Uterus (tissue), 7 donors: ENCODE measurements around the genes PNO1 and PROKR1.

DNA sequence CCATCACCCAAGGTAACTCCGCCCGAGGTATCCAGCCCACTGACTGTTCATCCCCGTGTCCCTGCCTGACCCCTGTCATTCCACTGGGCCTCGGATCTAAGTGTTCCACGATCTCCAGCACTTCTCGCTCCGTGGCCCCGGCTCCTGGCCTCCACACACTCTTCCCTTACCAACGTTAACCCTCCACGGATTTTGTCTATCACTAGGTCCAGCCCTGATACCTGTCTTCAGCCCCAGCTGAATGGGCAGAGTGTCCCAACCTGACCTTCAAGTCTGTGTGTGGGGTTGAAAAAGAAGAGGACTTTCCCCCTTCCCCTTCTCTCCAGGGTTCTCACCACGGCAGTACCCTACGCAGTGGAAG, 37.4 kb downstream of the SPRED2 start:
- PRO-cap, 4 experiments, result no peak in any of the 4 experiments
- RAMPAGE, long total RNA, 2 experiments, result no peak in any of the 2 experiments
- RRBS, result no CpG with 5 or more reads among the region's 12 CpGs

- PRO-cap, 4 experiments, result peak in 4 of 4 experiments; most common plus-strand start chr2:66432189 (in 2); most common minus-strand start chr2:66431995 (in 1)
- RAMPAGE, long total RNA, 2 experiments, result no peak in any of the 2 experiments
- RRBS, result no CpG with 5 or more reads among the region's 42 CpGs
Observed at GRCh38 chr2:66431731-66432644, 2.9 kb upstream of the MEIS1 start.

GRCh38 chr2:66575729-66576356, 140.9 kb downstream of the MEIS1 start:
- PRO-cap, 4 experiments, result peak in 4 of 4 experiments; most common plus-strand start chr2:66575994 (in 2); most common minus-strand start chr2:66575993 (in 3)
- RAMPAGE, long total RNA, 2 experiments, result no peak in any of the 2 experiments
- RRBS, result 2% methylated on average over 13 of the region's 53 CpGs

DNA sequence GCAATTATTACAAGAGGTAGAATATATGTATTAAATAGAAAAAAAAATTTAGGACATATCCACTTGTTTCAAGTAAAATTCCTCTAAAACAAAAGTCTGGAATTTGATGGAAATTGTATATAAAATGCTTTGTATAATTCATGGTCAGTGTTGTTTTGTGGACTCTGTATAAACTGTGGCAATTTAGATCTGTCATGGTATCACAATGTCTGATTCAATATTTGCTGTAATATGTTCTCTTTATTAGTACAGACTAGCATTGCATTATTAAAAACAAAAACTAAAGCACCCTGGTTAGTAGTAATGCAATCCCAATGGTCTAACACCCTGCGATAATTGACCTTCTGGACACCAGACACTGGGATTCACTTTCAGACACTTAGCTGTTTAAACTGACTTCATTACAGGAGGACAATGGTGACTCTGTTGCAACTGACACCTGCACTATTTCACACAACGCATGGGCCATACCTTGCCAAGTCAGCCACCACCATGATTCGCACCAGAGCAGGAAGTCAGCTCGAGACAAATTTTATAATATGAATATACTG, 150.5 kb downstream of the MEIS1 start:
- PRO-cap, 4 experiments, result peak in 1 of 4 experiments; most common minus-strand start position 175 of the sequence (in 1)
- RAMPAGE, long total RNA, 2 experiments, result no peak in any of the 2 experiments
- RRBS, result no CpG with 5 or more reads among the region's 4 CpGs

DNA sequence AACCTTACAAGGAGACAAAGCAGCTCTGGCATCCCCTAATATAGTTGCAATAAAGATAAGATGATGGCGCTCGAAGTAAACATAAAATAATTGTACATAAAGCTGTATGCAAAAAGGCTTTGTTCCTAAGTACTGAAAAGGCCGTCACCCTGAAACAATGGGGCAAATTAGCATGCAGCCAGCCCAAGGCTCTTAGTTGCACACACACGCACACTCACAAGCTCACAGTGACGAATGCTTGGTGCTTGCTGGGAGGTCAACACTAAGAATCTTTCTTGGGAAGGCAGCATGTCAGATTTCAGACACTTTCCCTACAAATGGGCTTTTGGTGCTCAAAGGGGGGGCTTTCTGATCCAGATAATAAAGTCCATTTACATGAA, 370.2 kb downstream of the MEIS1 start:
- PRO-cap, 4 experiments, result peak in 1 of 4 experiments; most common plus-strand start position 225 of the sequence (in 1); most common minus-strand start position 159 of the sequence (in 1)
- RAMPAGE, long total RNA, 2 experiments, result no peak in any of the 2 experiments
- RRBS, result no CpG with 5 or more reads among the region's 5 CpGs

- PRO-cap, 4 experiments, result peak in 3 of 4 experiments; most common plus-strand start chr2:66840232 (in 1); most common minus-strand start chr2:66839966 (in 1)
- RAMPAGE, long total RNA, 2 experiments, result no peak in any of the 2 experiments
- RRBS, result no CpG with 5 or more reads among the region's 6 CpGs
Observed at GRCh38 chr2:66839712-66840546, 405.0 kb downstream of the MEIS1 start.

GRCh38 chr2:66853545-66854243, 418.8 kb downstream of the MEIS1 start:
- PRO-cap, 4 experiments, result peak in 3 of 4 experiments; most common plus-strand start chr2:66853990 (in 1); most common minus-strand start chr2:66853716 (in 2)
- RAMPAGE, long total RNA, 2 experiments, result no peak in any of the 2 experiments
- RRBS, result no CpG with 5 or more reads among the region's 8 CpGs

DNA sequence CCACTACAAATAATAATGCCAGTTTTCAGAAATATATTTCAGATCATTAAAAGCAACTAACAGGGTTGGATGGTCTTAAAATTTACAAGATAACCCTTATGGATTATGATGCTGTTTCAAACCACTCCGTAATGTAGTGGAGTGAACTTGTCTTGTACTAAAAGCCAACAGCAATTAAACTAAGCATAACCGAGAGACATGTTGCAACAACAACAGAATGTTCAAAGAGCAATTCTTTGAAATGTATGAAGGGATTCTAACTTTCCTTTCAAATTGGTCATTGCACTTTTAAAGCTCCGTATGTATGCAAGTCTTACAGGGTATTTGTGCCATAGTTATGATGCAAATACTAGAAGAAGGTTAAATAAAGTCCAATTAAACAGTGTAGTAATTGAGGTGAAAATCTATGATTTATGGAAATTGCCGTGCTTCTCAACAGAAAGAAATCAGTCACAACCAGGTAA, 341.2 kb upstream of the ETAA1 start:
- PRO-cap, 4 experiments, result no peak in any of the 4 experiments
- RAMPAGE, long total RNA, 2 experiments, result no peak in any of the 2 experiments
- RRBS, result no CpG with 5 or more reads among the region's 4 CpGs

DNA sequence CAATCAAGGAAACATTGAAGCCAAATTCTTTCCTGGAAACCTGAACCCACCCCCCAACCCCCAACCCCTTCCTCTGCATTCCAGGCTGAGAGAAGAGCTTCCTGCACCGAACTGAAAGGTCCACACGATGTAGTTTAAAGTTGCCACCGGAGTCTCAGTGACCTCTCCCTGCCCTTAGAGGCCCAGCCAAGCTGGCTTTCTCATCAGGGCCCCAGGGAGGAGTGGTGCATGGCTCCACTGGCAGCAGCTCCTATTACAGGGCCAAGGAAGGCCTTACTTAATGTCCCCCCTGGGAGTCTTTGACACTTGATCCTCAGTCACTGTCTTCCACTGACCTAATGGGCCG, 167.2 kb downstream of the C1D start:
- PRO-cap, 4 experiments, result no peak in any of the 4 experiments
- RAMPAGE, long total RNA, 2 experiments, result no peak in any of the 2 experiments
- RRBS, result no CpG with 5 or more reads among the region's 4 CpGs

DNA sequence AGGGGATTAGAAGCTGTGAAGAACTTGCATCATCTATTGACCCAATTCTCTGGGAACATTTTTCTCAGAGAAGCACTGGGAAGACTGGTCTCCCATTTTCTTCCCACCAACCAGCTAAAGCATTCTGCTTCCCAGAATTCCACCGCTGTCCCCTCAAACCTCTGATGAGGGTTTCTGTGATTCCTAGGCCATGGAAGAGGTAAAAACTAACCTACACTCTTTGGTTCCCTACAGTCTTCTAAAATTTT, 7.5 kb downstream of the DNAAF10 start:
- PRO-cap, 4 experiments, result no peak in any of the 4 experiments
- RAMPAGE, long total RNA, 2 experiments, result no peak in any of the 2 experiments
- RRBS, result no CpG with 5 or more reads among the region's 1 CpG

GRCh38 chr2:68157668-68158677, at the start of gene PNO1:
Gene PNO1, plus strand, starts transcription at chr2:68157888.
- PRO-cap, 4 experiments, result peak in 3 of 4 experiments; most common plus-strand start chr2:68157922 (in 2)
- RAMPAGE, long total RNA, 2 experiments, result start-site peak on the plus strand in 1 of 2 experiments, at chr2:68157883-68157931 at its widest, 173 reads per replicate
- RRBS, result 3% methylated on average over 7 of the region's 38 CpGs

GRCh38 chr2:68290777-68291244, 28.9 kb downstream of the CNRIP1 start:
- PRO-cap, 4 experiments, result no peak in any of the 4 experiments
- RAMPAGE, long total RNA, 2 experiments, result no peak in any of the 2 experiments
- RRBS, result no CpG with 5 or more reads among the region's 5 CpGs

DNA sequence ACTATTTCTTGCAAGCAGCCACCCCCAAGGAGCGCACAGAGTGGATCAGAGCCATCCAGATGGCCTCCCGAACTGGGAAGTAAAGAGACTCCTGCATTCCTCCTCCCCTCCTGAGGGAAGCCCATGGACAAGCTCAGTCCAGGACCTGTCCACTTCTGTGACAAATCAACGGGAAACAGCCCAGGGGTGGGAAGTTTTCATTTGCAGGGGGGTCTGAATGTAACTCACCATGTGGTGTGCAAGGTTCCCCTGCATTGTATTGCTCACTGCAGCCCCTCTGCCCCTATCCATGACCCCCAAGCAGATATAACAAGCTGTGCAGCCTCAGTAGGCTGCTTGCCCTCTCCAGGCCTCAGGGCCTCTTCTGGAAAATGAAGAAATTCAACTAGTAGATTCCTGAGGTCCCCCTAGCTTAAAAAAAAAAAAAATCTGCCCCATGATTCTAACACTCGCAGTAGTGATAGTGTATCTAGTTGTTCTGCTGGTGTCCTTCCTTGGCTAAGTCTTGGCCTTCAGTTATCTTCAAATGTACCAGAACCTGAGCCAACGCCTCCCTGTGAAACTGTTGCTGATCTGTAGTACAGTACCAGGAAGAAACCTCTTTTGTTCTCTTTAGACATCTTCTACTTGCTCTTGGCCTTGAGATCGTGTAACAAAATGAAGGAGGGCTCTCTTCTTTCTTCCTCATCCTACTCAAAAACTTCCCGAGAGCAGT, 30.8 kb downstream of the PLEK start:
- PRO-cap, 4 experiments, result no peak in any of the 4 experiments
- RAMPAGE, long total RNA, 2 experiments, result no peak in any of the 2 experiments
- RRBS, result no CpG with 5 or more reads among the region's 7 CpGs

DNA sequence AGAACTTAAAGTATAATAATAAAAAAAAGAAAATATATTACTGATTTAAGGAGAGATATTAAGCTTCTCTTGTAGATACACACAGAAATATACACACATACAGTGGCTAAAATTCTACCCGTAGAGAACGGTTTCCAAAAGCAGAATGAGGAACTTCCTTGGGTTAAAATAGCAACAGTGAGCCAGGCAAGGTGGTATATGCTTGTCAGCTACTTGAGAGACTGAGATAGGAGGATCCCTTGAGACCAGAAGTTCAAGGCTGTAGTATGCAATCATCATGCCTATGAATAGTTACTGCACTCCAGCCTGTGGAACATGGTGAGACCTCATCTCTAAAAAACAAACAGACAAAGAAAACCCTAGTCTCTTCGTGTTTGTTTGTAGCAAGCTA, 46.2 kb downstream of the PLEK start:
- PRO-cap, 4 experiments, result no peak in any of the 4 experiments
- RAMPAGE, long total RNA, 2 experiments, result no peak in any of the 2 experiments
- RRBS, result no CpG with 5 or more reads among the region's 3 CpGs

DNA sequence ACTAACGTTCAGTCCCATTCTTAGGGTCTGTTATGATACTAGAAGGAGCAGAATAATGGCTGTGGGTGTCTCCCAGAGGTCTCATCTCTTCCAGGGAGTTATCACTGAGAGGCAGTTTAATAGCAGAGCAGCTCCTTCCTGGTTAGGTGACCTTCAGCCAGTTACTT, 40.7 kb downstream of the FBXO48 start:
- PRO-cap, 4 experiments, result no peak in any of the 4 experiments
- RAMPAGE, long total RNA, 2 experiments, result no peak in any of the 2 experiments
- RRBS, result no CpG with 5 or more reads among the region's 1 CpG

DNA sequence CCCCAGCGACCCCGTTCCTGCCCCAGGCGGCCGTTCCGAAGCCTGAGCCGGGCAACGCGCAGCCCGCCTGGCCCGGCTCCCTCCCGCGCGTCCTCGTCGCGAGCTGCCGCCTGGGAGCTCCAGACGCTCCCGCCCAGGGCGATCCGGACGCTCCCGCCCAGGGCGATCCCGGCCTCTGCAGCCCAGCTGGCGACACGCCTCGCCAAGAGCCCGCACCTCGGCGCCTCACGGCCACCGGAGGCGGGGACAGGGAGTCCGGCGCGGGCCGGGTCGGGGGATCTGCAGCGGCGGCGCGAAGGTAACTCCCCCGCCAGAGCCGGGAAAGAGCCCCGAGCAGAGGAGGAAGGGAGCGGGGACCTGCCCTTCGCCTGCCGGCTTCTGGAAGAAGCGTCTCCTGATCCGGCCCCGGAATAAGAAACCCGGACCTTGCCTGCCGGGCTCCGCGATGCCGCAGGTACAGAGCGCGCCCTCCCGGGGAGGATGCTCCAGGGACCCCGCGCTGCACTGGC, at the start of gene PROKR1:
Gene PROKR1, plus strand, starts transcription at position 185 of the 509 bp plus-strand sequence.
- PRO-cap, 4 experiments, result peak in 1 of 4 experiments; most common minus-strand start position 177 of the sequence (in 1)
- RAMPAGE, long total RNA, 2 experiments, result no peak in any of the 2 experiments
- RRBS, result 2% methylated on average over 46 of the region's 62 CpGs

DNA sequence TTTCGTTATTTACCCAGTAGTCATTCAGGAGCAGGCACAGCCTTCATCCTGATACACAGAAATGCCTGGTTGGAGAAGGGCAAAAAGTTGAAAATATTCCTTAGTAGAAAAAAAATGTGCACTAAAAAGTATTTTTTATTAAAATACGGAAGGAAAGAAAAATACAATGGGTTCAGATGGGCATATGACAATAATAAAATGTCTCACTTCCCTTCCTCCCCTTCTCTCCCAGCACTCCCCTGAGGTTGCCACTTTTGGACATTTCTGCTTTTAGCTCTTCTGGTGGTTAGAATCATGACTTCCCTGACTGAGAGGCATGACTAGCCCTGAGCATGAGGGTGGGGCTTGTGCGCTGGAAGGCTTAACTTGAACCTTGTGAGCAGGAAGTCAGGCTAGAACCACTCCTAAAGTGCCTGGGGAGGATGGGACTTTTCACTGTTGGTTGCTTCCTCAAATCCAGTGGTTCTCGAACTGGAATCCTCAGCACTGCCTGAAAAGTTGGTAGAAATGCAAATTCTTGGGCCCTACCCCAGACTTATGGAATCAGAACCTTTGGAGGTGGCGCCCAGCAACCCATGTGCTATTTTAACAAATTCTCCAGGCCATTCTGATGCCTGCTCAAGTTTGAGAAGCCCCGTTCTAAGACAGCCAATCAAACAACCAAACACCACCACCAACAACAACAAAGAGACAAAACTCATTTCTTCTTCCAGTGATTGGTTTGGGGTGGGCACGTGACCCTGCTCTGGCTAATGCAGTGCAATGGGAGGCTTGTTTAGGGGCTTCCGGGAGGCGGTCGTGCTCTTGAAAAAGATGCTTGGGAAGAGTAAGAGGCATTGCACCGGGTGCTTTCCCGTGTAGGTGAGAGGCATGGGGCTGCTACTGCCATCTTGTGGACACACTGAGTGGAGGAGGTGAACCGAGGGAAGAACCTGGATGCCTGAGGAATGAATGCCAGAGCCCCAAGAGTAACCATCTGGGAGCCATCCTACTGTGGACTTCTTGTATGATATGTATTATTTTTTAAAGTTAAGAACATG, 19.6 kb upstream of the ARHGAP25 start:
- PRO-cap, 4 experiments, result no peak in any of the 4 experiments
- RAMPAGE, long total RNA, 2 experiments, result no peak in any of the 2 experiments
- RRBS, result no CpG with 5 or more reads among the region's 13 CpGs

DNA sequence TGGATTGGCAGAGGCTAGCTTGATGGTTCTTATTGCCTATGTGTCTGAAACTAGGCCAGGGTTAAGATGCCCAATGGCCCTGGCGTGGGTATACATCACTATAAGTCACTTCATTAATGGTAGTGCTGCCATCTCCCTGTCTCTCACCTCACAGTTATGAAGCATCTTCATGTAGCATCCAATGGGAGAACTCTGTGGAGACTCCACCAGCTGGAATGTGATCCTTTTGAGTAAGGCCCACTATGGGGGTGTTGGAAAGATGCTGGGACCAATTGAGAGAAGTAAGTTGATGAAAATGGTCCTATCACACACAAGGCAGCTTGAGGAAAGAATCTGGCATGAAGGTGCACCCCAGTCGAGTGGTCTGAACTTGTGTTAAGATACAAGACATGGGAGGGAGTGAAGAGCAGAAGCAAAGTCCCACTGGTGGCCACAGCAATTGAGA, 4.7 kb downstream of the ARHGAP25 start:
- PRO-cap, 4 experiments, result no peak in any of the 4 experiments
- RAMPAGE, long total RNA, 2 experiments, result no peak in any of the 2 experiments
- RRBS, result no CpG with 5 or more reads among the region's 2 CpGs

DNA sequence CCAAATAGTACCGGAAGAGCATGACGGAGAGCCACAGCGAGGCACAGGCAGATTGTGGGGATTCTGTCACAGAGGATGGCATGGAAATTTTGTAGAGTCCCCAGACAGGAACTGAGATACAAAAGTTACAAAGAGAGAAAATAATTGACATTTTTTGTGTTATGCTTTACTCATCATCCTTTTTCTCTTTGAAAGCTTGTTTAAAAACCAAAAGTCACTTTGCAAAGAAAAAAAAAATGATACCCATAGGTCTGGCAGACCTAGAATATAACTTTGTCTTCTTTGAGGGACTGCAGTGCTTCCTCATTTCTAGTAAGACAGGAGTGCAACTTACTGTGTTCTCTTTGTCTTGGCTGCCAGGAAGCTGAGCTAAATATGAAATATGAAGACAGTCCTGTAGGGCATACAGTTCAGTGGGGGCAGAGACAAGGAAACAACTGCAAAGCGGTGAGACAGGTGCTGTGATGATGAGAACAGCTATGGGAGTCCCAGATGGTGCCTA, 5.1 kb downstream of the ARHGAP25 start:
- PRO-cap, 4 experiments, result no peak in any of the 4 experiments
- RAMPAGE, long total RNA, 2 experiments, result no peak in any of the 2 experiments
- RRBS, result no CpG with 5 or more reads among the region's 4 CpGs

DNA sequence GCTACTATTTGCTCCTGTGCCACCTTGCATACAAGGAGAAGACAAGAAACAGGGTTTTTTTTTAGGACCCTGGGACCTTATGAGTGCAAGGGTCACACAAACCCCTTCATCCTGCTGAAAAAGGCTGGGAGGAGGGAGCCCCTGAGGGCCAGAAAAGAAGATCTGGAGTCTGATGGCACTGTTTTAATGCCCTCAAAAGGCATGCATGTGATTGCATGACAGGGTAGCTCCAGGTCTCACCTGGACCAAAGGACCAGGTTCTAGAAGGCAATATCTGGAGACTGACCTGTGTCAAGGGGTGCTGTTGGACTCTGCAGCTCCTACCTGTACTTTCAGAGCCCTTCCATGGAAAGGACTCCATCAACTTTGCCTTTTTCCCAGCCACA, 42.7 kb downstream of the BMP10 start:
- PRO-cap, 4 experiments, result no peak in any of the 4 experiments
- RAMPAGE, long total RNA, 2 experiments, result no peak in any of the 2 experiments